Myometrial cell (primary cell): ENCODE measurements around the gene CHD9.

GRCh38 chr16:51184542-51185385 lies 33.7 kb upstream of the SALL1 start:
- RAMPAGE, long total RNA = no peak

DNA sequence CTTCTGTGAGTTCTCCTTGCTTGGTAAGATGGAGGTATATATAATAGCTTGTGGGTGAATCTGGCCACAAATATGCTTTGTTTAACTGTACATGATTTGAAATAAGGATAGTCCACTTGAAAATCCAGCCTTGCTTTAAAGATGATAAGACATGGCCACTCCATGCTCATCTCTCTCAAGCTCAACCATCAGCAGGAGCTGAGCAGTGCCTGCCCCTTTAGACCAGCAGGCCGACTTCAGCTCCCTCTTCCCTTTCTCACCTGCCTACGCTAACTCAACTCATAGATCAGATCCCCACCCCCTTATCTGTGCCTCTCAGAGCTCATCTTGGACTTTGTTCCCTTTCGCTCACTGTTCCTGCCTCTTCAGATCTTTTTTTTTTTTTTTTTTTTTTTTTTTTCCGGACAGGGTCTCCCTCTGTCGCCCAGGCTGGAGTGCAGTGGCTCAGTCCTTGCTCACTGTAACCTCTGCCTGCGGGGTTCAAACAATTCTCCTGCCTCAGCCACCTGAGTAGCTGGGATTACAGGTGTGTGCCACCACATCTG lies 84.5 kb upstream of the SALL1 start:
- RAMPAGE, long total RNA = no peak

DNA sequence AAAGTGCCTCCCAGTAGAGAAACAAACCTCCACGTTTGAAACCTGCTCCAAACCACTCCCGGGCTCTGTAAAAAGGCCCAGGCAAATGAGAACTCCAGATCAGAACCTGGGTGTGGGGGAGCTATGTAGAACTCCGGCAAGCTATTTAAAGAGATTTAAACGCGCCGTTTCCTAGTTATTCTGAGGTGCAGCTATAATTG lies 92.8 kb upstream of the SALL1 start:
- RAMPAGE, long total RNA = no peak

- RAMPAGE, long total RNA = no peak
Measured at GRCh38 chr16:51526510-51527062, 375.5 kb upstream of the SALL1 start.

- RAMPAGE, long total RNA = no peak
Measured at GRCh38 chr16:51592507-51592990, 441.5 kb upstream of the SALL1 start.

DNA sequence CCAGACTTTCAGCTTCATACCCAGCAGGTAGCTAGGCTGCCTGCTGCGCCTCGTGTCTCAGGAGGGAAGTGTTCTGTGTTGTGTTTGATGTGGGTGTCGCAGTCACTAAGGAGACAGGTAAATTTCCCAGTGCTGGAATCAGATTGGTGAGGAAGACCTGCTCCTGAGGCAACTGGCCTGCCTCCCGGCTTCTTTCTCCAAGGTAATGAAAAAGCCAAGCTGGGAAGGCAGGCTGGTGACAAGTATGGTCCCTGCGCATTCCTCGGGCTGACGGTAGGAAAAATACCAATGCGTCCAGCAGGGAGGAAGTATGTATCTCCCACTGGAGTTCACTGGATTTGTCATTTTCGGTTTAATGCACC lies 604.1 kb upstream of the SALL1 start:
- RAMPAGE, long total RNA = no peak

DNA sequence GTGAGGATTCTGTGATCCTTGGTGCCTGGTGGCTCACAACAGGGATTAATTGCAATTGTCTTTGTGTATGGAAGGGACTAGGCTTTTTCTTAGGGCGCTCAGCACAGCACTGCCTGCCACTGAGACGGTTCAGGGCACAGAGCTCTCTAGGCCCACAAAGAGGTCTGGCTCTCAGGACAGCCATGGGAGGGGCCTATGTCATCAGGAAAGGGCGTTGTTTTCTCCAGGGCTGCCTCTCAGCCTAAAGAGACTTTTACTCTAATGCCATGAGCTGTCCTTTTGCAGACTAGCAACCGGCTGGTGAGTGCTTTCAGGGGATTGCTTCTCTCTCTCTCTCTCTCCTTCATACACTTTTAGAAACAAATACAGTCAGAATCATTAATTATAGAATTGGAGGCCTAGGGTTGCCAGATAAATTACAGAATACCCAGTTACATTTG lies 612.3 kb upstream of the SALL1 start:
- RAMPAGE, long total RNA = no peak

GRCh38 chr16:51994385-51995070 lies 552.4 kb downstream of the TOX3 start:
- RAMPAGE, long total RNA = no peak

- RAMPAGE, long total RNA = no peak
Measured at GRCh38 chr16:52545601-52546596, 1.0 kb downstream of the TOX3 start.

DNA sequence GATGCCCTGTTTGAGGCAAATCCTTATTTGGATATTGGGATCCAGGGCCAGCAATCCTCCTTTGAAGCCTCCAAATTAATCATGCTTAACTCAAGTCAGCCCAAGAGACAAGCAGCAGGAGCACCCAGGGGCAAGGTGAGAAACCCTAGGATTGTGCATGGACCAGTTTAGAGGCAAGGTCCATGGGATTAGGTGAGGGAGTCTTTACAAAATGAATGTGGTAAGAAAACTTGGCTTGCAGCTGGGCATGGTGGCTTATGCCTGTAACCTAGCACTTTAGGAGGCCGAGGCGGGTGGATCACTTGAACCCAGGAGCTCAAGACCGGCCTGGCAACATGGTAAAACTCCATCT lies 6.6 kb downstream of the CHD9NB start:
- RAMPAGE, long total RNA = no peak

DNA sequence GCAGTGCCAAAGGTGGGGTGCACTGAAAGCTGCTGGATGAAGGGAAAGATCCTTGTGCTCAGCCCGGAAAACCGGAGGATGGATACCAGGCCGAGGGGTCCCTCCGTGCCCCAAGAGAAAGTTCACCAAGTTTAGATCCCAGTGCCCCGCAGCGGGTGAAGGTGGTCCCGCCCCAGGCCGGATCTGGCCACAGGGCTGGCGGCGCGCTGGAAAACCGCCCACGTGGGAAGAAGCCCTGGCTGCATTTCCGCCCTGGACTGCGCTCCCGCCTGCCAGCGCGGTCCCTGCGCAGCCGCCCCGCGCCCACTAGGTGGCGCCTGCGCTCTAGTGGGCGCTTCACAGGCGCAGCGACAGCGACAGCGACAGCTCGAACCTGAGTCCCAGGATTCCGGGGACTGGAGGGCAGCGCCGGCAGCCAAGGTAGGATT lies at the start of gene CHD9:
Gene CHD9, plus strand, starts transcription at position 334 of the 428 bp plus-strand sequence.
- RAMPAGE, long total RNA = no peak

GRCh38 chr16:53056229-53057011 lies 1.6 kb downstream of the CHD9 start:
- RAMPAGE, long total RNA = no peak

- RAMPAGE, long total RNA = no peak
Measured at GRCh38 chr16:53093934-53094813, 39.4 kb downstream of the CHD9 start.

DNA sequence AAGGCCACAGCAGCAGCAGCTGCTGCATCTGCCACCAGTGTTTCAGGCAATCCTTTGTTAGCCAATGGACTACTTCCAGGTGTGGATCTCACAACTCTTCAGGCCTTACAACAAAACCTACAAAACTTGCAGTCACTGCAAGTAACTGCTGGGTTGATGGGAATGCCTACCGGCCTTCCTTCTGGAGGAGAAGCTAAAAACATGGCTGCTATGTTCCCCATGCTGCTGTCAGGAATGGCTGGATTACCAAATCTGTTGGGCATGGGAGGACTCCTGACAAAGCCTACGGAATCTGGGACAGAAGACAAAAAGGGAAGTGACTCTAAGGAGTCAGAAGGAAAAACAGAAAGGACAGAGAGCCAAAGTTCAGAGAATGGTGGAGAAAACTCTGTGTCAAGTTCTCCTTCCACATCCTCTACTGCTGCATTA lies 110.1 kb upstream of the RBL2 start:
- RAMPAGE, long total RNA = no peak

GRCh38 chr16:53435068-53435779 lies 953 bp downstream of the RBL2 start:
- RAMPAGE, long total RNA = no peak

GRCh38 chr16:53456581-53457027 lies 22.3 kb downstream of the RBL2 start:
- RAMPAGE, long total RNA = no peak

DNA sequence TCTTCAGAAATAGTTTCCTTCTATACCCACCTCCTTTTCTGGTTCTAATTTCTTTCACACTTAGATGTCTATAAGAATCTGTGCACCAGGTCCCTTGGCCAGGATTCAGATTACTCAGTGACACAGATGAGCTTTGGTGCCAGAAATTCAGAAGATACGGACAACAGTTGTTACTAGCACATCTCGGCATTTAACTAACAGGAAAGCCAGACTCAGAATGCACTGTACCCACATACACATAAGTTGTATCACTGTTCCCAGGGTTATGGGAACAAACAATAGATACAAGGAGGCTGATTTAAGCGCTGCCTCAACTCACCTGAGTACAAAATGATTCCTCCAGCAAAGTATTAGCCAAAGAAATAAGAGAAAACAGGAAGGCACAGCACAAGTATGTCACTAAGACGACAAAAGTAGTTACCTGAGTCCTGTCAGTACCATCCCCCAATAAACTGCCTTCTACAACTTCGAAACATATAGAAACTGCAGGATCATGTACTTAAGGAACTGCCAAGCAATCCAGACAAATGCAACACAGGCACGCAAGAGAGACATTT lies 2.1 kb downstream of the AKTIP start:
- RAMPAGE, long total RNA = no peak

DNA sequence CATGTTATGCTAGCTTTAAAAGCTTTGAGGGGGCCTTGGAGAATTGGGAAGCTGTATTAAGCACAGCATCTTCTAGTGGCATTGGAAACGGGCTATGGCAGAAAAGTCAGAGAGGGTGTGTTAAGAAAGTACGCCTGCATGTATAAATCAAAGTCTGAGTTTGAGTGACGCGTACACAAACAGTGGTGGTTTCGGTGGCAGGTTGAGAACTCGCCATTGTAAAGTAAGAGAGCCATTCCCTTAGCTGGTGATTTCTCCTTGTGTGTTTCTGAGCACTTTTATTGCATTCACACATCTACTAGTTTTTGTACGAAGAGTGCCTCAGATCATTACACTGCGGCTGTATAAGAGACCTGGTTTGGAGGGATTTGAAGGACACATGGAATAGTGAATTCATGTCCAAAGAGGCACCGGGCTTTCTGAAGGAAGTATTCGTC lies 243.9 kb downstream of the FTO start:
- RAMPAGE, long total RNA = no peak

DNA sequence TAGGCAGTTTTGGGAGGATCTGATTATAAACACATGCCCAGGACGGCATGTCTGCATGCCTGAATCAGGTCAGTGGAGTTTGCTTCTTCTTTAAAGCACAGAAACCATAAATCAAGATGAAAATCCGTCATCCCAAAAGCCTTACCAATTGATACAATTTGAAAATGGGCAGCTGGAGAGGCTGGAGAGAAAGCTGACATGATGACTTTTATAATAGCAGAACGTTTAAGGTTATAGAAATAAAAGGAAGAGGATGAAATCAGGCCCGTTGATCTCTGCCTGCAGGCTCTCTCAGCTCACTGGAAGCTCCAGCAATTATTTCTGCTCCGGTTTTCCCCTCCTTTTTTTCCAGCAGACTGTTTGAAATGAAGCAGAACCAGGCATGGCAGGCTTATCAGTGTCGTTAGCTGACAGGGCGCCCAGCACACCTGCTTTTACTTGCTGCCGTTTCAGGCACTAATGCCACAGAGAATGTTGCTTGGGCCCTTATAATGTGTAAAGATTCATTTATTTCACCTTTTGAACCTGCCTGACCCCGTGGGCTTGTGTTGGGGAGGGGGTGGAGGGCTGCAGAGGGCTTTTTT lies 108.2 kb downstream of the IRX3 start:
- RAMPAGE, long total RNA = no peak

DNA sequence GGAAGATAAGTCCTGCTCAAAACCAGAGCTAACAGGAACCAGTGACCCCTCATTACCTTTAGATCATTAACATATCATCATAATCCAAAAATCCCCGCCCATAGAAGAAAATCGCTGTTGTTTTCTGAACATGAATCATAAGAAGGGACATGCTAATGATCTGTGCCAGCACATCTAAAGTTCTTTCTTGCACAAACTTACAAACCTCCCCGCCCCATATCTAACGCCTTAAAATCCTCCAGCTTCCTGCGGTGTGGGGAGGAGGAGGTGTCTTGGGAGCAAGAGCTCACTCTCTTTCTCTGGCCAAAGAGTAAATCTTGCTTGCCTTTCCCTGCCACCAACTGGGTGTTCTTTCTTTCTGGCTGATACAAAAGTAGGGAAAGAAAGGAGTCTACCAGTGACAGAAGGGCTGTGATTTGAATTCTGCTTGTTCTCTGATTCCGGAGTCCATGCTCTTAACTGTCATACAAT lies 78.3 kb downstream of the IRX3 start:
- RAMPAGE, long total RNA = no peak